NALM6 (cell line): ENCODE data around the gene KCNV2.

DNA sequence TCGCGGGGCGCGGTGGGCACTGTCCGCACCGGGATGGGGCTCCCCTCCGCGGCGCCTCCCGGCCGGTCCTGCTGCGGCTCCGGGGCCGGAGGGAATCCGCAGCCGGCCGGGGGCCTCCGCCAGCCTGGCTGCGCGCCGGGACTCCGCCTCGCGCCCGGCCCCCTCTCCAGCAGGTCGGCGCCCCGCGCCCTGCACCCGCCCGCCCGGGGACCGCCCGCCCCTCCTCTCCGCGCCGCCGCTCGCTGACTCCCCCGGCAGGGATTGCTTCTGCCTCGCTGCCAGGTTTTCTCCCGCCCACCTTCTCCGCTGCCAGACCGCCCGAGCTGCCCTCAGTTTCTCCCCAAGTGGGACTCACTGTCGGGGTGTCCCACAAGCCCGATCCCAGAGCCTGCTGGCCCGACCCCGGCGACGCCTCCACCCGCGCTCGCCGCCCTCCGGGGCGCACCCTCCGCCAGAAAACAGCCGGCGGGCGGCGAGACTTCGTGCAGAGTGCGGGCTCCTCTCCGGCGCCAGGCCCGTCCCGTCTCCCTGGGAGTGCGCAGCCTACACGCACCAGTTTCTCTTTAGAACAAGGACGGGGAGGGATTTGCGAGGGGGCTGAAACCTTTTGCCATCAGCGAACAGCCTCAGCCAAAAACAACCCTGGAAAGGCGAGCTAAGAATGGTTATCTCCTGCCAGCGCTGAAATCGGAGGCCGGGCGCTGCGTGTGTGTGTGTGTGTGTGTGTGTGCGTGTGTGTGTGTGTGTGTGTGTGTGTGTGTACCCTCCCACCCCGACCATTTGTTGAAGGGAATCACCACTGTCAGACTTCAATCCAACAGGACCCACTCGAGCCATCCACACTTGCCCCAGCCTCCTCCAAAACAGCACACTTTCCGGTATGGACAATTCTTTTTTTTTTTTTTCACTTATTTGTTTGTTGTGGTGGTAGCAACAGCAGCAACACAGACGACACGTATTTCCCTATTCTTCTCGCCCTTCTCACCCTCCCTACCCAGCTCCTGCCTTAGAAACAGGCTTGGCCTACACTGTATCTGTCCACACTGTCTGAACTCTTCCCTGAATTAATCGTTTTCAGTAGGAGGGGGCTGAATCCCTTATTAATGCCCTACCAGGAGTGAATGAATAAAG, 44.4 kb upstream of the WASHC1 start:
- PRO-cap, result no peak

DNA sequence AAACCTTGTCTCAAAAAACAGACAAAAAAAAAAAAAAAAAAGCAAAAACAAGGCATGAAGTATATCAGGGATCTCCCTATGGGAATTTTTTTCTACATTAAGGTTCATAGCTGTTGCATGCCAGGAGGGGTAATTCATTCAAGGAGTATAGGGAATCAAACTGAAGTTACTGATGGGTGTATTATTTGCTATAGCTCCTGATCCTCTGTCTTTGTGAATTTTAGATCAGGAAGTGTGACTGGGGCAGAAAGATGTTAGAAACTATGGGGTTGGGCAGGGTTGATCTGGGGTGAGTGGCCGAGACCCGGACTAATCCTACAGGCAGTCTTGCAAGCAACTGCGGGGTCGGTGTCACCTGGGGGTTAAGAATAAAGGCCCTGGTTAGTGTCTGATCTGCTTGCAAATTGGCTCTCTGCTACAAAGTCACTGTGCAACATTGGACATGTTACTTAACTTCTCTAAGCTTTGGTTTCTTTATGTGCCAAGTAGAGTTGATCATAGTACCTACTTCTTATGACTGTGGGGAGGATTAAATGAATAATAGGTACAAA, 1.9 kb downstream of the DOCK8 start:
- PRO-cap, result no peak

- PRO-cap, result no peak
These were observed 36.0 kb downstream of the KANK1 start for GRCh38 chr9:540454-540976.

- PRO-cap, result no peak
These were observed 42.6 kb downstream of the KANK1 start for GRCh38 chr9:546698-547929.

- PRO-cap, result no peak
These were observed 47.4 kb downstream of the KANK1 start for GRCh38 chr9:551831-552376.

- PRO-cap, result no peak
These were observed 109.4 kb downstream of the KANK1 start for GRCh38 chr9:613859-614423.

DNA sequence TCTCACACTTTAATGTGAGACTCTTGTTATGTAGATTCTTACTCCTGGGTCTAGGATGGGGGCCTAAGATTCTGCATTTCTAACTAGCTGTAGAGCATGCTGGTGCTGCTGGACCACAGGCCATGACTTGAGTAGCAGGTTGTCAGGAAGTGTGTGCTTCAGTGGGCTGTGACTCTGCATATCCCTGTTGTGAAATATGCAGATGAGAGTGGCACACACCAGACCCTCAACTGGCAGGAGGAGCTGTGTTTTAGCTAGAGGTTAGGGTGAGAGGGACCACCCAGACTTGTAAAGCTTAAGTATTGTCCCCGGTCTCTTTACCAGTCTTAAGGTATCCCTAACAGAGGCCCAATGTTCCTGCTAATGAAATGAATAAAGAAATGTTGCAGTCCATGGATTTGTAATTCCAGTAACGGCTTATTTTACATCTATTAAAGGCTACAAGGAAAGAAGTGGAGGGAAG, 146.0 kb downstream of the KANK1 start:
- PRO-cap, result bidirectional peak, plus-strand start at position 246 of the sequence, minus-strand start at position 133 of the sequence

- PRO-cap, result no peak
These were observed 158.8 kb upstream of the DMRT1 start for GRCh38 chr9:682496-683235.

- PRO-cap, result no peak
These were observed 150.8 kb downstream of the DMRT2 start for GRCh38 chr9:1200879-1201389.

DNA sequence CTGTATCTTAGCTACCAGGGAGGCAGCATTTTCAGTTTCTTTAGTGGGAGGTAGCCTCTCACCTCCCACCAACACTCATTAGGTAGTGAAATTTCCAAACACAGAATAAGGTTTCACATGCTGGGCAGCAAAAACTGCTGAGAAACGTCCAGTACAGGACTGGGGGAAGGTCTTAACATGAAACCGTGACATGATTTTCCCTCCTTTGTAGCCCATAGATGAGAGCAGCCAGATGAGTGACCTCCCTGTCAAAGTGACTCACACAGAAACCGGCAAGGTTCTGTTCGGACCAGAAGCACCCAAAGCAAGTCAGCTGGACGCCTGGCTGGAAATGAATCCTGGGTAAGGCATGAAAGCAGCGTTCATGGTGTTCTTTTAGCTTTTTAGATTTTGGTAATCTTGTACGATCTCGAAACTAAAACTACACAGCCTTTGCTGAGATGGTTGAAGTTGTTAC, 57.9 kb downstream of the SMARCA2 start:
- PRO-cap, result no peak

DNA sequence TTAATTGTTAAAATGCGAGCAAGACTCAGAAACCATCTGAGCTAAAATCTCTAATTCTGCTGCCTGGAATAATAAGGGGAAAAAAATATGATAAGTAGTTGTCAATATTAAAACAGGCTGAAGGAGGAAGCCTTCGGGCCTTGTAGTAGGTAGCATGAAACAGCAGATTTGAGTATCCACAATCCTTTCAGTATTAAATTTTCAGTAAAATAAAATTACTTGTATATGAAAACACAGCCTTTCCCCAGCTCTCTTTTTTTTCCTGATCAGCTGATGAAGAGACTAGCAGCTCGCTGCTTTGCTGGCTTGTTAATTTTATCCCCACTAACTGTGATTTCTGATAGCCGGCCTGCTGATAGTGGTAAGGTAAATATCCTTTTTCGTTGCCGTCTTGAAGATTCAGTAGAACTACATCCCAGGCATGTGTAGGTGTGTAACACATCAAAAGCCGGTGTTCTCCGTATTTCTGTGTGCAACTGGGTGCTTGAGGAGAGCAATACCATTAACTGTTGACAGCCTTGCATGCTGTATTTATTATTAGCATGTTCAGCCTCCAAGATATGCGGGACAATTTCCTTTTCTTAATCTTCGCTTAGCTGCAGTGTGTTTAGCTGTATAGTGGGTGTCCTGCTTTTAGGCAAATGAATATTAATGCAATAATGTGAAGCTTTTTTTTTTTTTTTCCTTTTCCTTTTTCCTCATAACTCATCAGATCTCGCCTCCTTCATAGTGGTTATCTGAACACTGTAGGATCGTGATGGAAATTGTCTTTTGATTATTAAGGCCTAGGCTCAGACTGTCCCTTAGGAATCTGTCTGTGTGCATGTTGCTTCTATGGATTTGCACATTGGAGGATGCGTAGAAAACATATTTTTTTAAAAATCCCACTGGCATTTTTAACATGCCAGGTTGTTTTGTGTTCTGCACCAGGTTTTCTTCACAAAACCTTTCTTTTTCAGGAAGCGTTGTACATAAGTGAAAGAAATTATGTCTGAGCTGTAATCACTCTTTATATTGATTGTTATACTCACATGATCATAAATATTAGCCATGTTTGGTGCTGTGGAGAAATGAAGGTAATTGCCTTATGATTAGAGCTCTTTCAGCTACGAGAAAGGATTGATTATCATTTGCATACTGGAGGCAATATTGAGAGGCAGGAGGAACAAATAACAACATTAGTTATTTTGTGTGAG, 144.8 kb downstream of the SMARCA2 start:
- PRO-cap, result no peak

DNA sequence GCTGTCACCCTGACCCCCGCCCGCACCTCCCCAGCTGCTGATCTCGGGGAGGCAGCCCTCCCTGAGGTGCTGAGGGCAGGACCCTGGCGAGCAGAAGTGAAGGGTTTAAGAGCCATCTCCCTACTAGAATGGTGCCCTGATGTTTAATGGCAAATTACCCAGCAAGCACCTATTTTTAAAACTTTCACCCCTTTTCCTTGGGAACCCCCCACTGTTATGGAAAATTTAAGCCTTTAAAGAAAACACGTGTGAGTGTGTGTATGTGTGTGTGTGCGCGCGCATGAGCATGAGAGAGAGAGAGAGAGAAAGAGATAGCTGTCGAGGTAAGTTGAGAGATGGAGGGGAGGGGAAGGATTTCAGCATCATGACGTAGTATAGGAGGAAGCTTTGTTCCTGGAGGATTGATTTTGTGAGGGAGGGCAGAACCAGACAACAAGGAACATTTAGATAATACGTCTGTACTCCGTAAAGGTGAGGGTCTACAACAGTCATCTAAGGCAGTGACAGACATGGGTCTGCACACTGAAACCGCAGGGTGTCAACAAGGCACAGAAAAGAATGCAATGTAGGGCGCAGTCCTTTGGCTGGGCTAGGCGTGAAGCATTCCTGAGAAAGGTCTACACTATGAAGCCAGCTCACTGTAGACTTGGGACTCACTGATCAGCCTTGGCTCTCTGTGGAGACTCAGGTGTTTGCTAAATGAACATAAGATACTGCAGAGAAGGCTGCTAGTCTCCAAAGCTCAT, 227.7 kb downstream of the SMARCA2 start:
- PRO-cap, result no peak

GRCh38 chr9:2559566-2559950, 62.0 kb upstream of the VLDLR start:
- PRO-cap, result no peak

DNA sequence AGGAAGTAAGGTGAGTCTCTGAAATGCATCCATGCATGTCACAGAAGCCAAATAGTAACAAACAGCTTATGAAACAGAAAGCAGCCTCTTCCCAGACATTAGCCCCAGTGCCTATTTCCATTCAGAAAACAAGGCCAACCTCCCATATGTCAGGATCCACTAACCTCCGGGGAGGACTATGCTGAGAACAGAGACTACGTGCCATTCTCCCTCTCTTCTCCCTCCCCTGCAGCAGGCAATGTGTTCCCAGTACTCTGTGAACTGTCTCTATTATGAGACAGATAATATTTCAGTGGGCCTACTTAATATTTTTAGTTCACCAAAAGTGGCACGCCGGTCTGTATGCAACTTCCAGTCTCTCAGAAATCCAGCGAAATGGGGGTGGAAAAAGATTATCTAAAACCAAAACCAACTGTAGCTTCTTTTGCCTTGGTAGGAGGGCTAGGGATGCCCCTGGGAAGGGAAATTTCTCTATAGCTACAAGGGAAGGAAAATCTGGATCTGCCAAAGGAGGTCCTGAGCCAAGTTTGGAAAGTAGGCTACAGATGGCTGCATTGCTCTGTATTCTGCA, 42.0 kb downstream of the VLDLR start:
- PRO-cap, result no peak

GRCh38 chr9:2717409-2717964, at the start of gene KCNV2:
KCNV2 (plus strand) TSS chr9:2717510.
- PRO-cap, result no peak

DNA sequence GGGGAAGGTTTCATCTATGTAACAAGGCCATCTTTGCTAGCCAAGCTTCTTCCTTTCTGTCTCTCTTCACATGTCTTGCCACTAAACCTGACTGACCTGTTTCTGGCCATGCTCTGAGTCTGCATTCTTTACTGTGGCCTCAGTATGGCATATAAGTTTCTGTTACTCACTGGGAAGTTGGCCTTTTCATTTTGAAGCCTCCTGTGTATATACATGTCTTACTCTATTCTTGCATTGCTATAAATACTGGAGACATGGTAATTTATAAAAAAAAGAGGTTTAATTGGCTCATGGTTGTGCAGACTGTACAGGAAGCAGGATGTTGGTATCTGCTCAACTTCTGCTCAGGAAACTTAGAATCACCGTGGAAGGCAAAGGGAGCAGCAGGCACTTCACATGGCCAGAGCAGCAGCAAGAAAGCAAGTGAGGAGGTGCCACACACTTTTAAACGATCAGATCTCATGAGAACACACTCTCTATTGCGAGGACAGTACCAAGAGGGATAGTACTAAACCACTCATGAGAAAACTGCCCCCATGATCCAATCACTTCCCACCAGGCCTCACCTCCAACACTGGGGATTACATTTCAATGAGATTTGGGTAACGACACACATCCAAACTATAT, 48.1 kb downstream of the KCNV2 start:
- PRO-cap, result no peak

DNA sequence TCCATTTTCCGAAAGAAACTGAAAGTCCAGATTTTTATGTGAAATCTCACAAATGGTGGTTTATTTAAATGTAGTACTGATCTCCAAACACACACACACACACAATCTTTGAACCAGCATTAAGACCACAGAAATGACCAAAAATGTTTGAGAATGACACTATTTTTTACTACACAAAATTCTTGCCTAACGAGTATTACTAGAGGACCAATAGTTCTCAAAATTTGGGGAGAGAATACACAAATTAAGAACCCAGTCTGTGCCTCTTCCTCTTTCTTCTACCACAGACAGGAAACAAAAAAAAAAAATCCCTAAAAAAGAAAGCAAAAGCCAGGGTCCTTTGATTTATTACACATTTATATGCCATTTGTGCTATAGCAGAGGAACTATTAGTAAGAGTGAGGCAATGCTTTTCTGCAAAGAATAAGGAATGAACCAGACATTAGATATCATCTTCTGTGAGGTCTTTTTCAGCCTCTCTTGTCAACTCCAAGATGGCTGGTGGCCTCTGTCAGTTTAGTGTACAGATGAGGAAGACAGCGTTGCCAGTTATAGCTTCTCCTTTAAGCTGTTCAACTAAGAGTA, 127.7 kb downstream of the RFX3 start:
- PRO-cap, result no peak

DNA sequence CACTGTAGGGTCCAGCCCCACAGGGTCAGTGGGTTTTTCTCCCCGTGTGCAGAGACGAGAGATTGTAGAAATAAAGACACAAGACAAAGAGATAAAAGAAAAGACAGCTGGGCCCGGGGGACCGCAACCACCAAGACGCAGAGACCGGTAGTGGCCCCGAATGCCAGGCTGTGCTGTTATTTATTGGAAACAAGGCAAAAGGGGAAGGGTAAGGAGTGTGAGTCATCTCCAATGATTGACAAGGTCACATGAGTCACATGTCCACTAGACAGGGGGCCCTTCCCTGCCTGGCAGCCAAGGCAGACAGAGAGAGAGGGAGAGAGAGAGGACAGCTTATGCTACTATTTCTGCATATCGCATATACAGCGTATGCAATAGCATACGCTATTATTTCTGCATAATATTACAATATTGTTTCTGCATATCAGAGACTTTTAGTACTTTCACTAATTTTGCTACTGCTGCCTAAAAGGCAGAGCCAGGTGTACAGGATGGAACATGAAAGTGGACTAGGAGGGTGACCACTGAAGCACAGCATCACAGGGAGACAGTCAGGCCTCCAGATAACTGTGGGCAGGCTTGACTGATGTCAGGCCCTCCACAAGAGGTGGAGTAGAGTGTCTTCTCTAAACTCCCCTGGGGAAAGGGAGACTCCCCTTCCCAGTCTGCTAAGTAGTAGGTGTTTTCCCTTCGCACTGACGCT, 50.4 kb downstream of the RFX3 start:
- PRO-cap, result no peak

DNA sequence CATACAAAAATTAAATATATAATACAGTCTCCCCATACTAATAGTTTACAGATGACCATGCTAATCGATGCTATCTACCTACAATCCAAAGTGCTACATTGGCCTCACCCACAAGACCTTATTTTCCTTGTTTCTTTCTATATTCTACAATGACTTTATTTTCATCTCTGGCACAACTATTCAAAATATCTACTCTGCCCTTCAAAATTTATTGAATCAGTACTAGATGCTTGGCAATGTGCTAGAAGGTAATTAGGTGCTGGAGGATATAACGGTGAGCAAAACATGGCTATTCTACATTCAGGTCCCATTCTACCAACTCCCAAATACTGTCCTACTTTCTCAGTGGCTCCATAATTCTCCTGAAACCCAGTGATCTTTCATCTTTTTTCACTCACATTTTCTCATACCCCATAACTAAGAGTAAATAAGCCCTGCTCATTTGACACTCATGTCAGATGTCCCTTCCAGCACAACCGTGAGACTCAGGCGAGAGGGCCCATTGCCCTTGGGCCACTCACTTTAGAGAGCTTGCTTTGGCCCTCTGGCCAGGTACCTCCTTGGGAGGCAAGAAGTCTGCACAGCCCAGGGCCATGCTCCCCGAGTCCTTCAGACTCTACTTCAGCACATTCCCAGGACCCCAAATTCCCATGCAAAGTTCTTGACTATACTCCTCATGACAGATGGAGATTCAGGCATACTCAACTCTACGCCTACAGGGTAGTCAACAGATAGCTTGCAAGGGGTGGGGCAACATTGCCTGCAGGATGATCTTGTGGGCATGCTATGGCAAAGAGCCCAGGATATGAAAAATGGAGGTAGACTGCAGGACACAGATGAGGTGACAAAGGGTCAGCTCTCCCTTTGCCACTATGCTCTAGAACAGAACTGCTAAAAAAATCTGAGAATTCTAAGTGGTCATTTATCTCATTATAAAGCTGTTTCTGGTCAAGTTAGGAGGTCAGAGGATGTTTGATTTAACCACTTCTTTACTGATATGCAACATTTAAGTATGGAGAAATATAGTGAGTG, 33.6 kb downstream of the RFX3 start:
- PRO-cap, result no peak

GRCh38 chr9:3906693-3907537, 381.1 kb upstream of the RFX3 start:
- PRO-cap, result no peak